Heart (tissue), 3 donors: ENCODE data around the genes SDK2, RPL38, CD300LF and NAT9.

DNA sequence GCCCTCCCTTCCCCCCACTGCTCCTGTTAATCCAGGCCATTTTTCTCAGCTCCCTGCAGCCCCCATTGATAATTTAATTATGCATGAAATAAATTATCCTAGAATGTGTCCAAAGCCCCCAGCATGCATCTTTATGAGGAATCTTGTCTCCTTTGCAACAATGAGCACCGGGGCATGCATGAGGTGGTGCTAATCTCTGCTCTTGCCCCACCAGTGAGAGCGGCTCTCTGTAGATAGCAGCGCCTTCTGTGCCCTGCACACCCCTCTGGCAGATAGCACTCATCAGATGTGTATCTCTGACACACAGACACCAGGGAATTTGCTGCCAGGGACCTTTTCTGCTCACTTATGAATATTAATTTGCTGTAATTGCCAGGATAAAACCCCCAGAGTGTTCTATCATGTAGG, 140.2 kb upstream of the CDC42EP4 start:
- RAMPAGE, long total RNA, 2 experiments = no peak in any of the 2 experiments

DNA sequence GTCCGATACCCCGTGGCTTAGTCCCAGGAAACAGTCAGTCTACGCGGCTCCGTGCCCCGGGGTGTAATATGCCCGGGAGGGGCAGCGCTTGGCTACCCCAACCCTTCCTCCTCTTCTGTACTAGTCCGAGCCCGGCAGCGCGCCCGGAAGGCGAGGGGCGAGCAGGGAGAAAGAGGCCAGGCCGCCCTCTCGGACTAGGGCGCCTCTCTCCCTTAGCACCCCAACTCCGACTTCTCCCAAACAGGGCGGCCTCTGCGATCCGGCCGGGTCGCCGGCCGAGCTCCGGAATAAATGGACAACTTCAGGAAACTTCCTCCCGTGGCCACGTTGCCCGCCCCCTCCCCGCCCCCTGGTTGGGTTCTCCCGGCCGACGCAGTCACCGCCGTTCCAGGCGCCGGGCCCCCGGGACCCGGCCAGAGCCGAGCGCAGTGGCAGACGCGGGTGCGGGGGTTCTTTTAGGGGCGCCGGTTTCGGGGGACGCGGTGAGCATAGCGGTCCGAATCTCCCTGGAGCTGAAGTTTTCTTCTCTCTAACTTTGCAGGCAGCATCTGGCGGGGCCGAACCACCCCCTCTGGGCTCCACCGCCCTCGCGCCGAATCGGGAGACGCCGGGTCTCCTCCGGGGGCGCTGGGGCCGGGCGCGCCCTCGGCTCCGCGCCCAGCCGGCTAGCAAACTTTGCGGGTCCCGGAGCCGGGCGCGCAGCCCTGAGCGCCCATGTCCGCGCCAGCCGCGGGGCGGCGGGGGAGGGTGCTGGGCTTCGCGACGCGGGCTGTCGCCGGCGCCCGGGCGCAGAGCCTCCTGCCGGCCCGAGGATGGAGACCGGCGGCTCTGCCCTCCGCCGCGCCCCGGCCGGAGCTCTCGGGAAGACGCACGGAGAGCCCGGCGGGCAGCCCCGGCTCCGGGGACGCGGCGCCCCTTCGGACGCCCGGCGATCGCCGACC, at the start of gene SDK2:
Gene SDK2, minus strand, starts transcription at position 289 of the 941 bp plus-strand sequence.
- RAMPAGE, long total RNA, 2 experiments = no peak in any of the 2 experiments

DNA sequence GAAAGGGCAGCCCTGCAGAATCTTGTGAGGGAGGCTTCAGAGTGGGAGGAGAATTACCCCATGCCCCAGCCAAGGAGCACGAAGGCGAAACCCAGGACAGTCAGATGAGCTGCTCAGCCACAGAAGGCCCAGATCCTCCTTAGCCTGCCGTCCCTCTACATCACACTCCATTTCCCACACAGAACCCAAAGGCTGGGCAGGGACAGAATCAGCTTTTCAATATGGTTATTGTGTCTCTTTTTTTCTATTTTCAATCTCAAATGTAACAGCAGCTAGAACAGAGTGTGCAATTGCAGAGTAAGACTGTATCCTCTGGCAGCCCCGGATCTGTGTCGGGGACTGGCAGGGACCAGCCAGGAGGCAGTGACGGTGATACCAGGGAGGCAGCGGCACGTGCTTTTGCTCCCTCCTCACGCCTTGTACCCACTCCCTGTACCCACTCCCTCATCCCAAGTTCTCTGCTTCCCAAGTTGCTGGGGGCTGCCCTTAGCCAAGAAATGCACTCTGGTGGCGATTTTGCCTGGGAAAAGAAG, 3.8 kb upstream of the SDK2 start:
- RAMPAGE, long total RNA, 2 experiments = no peak in any of the 2 experiments

DNA sequence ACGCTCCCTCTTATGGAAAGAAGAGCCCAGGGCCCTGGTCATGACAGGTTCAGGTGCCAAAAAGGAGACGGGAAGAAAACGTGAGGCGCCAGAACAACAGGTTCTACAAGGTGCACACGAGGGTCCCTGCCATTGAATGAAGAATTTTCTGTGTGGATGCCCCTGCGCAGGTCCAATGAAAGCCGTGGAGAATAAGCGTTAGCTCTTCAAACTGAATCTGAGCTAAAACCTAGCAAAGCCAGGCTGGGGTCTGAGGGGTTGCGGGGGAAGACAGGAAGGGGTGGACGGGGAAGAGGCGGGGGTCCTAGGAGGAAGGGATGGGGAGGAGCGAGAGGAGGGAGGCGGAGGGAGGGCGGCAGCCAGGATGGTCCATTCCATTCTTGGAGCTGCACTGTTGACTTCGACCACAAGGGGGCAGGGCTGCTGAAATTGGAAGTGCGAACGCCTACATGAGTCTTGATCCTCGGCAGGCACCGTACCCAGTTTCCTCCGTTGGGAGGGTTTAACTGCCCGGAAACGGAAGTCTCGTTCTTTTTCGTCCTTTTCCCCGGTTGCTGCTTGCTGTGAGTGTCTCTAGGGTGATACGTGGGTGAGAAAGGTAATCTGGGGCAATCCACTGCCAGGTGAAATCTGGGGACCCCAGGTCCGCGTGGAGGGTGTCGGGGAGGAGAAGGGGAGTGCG, at the start of gene RPL38:
Gene RPL38, plus strand, starts transcription at position 531 of the 682 bp plus-strand sequence.
- RAMPAGE, long total RNA, 2 experiments = start-site peak on the plus strand in 2 of 2 experiments, centred at positions 552 to 556 of the sequence, 7,162 to 8,343 reads per replicate

DNA sequence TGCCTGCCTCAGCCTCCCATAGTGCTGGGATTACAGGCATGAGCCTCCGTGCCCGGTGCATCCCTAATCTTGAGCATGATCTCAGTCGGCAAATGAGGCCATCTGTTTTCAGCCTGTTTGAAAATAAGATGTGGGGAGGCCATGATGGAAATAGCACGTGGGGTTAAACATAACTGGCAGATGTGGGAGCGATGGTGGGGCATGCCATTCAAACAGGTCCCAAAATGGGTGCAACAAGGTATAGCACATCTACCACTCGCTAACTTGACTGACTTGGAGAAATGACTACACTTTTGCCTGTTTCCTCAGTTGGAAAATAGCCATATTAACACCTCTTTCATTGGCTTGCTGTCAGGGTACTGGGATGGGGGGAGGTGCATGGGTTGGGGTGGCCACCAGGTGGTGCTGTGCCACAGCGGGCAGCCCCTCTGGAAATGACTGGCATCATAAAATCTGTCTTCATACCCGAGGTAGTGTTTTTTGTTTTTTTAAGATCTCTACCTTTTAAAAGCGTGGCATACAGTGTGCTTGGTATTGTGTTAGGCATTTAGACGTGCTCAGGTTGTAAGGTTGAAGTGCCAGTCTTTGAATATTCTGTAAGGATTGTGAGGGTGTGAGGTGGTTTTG, 3.1 kb upstream of the TTYH2 start:
- RAMPAGE, long total RNA, 2 experiments = no peak in any of the 2 experiments

GRCh38 chr17:74215426-74216061, 2.2 kb downstream of the TTYH2 start:
- RAMPAGE, long total RNA, 2 experiments = start-site peak on the minus strand in 1 of 2 experiments, at chr17:74215497-74215561 at its widest, 27 reads per replicate

DNA sequence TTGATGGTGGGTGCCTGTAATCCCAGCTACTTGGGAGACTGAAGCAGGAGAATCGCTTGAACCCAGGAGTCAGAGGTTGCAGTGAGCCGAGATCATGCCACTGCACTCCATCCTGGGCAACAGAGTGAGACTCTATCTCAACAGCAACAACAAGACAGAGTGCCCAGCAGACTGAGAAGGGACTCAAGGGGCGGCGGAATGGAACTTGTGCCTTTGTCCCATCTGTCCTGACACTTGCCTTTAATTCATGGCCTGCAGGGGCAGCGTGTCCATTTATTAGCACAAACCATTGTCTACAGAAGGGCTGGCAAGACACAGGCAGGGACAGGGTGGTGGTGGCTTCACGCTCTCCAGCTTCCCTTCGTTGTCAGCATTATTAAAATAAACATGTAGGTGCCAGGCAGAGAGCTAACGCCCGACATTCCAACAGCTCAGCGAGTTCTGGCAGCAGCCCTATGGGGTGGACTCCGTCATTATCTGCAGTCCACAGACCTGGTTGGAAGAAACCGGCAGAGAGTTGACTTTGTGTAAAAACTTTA, 16.2 kb downstream of the DNAI2 start:
- RAMPAGE, long total RNA, 2 experiments = no peak in any of the 2 experiments

- RAMPAGE, long total RNA, 2 experiments = no peak in any of the 2 experiments
These were observed 19.0 kb downstream of the GPR142 start for GRCh38 chr17:74386139-74386789.

GRCh38 chr17:74468862-74469379, 2.5 kb downstream of the CD300A start:
- RAMPAGE, long total RNA, 2 experiments = no peak in any of the 2 experiments

GRCh38 chr17:74520058-74520571, 11.2 kb downstream of the CD300LB start:
- RAMPAGE, long total RNA, 2 experiments = no peak in any of the 2 experiments

DNA sequence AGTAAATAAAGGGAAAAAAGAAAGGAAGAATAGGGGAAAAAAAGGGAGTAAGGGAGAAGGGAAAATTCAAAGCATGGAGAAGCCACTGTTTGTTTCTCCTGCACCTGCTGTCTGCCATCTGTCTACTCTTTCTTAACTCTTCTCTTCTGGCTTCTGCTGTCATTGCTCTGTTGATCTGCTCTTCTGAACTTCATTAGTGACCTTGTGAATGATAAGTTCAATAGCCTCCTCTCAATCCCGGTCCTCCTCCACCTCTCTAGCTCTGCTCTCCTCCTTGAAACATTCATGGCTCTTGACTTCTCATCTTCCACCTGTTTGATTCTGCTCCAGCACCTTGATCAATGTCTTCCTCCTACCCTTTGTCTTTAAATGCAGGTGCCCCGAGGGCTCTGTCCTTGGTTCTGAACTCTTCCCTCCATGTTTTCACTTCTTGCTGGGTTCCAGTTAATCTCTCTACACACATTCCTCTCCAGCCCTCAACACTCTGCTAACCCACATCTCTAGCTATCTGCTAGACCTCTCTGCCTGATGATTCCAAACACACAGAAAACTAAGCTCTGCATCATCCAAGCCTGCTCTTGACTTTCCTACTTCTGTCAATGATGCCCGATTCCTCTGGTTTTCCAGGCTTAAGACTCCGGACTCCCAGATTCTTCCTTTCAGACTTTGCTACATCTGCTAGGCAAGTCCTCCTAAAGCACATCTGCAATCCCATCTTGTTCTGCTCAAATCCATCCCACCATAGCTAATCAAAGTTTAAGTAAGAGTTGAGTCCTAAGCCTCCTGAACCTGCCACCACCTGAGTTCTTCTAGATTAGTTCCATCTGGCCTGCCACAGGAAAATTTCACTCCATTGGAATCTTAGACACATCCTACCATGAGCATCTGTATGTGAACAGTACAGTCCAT, 13.4 kb downstream of the CD300E start:
- RAMPAGE, long total RNA, 2 experiments = no peak in any of the 2 experiments

DNA sequence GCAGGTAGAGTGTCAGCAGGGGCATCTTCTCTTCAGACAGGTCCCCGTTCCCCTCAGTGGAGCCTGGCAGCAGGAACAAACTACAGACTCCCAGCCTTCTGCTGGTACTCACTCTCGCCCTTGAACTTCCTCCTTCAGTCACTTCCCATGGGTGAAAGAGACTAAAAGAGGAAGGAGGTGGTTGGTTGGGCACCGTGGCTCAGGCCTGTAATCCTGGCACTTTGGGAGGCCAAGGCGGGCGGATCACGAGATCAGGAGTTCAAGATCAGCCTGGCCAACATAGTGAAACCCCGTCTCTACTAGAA, at the start of gene CD300LF:
Gene CD300LF, minus strand, starts transcription at position 82 of the 305 bp plus-strand sequence.
- RAMPAGE, long total RNA, 2 experiments = no peak in any of the 2 experiments

GRCh38 chr17:74752687-74753384, 4.4 kb downstream of the NHERF1 start:
- RAMPAGE, long total RNA, 2 experiments = no peak in any of the 2 experiments

DNA sequence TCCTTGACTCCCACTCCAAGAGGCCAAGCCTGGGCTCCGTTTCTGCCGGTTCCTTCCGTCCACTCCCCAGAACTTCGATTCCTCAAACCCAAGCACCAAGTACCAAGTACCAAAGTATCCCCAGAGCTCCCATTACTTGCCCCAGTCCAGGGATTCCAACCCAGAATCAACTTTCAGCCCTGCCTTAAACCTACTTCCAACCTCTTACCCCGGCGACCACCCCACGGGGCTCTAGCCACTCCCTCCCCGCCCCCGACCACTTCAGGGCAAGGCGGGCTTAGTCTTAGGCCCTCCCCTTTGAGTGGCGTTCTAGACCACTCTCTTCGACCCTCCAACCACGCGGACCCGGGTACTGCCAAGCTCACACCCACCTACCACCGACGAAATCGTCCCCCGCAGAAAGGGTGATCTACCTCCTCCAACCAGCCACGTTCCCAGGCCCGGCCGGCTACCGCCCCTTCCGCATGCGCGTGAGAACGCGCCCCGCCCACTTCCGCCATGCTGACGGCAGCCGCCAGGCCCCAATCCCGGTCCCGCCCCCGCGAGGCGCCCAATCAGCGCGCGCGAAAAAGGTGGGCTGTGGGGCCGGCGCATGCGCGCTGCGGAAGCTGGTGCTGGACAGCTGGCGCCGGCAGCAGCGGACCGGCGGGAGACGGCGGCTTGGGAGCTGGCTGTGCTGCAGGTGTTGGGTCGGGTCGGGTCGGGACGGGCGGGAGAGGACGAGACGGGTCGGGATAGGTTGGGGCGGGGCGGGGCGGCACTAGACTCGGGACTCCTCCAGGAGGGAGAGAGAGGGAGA, at the start of gene NAT9:
Gene NAT9, minus strand, starts transcription at position 450 of the 799 bp plus-strand sequence.
- RAMPAGE, long total RNA, 2 experiments = start-site peak on the minus strand in 2 of 2 experiments, centred at positions 439 to 456 of the sequence, 57 to 107 reads per replicate

GRCh38 chr17:74810255-74811065, 34.2 kb downstream of the TMEM104 start:
- RAMPAGE, long total RNA, 2 experiments = no peak in any of the 2 experiments

DNA sequence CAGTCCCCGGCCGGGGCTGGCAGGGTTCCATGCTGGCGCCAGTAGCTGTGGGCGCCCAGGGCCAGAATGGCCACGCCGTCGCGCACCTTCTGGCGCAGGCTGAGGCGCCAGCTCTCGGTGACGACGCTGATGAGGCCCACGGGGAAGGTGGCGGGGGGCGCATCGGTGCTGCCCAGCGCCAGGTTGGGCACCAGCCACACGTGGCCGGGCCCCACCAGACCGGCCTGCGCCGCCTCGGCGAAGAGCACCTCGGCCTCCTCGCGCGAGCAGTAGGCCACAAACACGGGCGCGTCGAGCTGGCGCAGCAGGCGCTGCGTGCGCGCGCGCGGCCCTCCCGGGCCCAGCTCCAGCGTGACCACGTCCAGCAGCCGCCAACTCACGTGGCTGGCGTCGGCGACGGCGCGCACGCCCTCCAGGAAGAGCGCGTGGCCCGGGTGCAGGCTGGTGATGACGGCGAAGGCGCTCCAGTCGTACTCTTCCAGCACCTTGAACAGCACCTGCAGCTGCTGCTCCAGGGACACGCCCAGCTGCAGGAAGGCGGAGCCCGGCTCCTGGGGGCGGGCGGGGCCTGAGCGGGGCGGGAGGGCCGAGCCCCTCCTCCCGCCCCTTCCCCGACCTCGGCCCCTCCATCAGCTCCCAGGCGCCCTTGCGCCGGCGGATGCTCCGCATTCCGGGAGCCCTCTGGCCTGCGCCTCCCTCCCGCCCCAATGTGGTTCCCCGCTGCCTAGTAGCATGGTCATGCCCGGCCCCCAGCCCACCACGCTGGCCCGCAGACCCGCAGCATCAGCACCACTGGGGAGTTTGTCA, 7.4 kb downstream of the GRIN2C start:
- RAMPAGE, long total RNA, 2 experiments = no peak in any of the 2 experiments

DNA sequence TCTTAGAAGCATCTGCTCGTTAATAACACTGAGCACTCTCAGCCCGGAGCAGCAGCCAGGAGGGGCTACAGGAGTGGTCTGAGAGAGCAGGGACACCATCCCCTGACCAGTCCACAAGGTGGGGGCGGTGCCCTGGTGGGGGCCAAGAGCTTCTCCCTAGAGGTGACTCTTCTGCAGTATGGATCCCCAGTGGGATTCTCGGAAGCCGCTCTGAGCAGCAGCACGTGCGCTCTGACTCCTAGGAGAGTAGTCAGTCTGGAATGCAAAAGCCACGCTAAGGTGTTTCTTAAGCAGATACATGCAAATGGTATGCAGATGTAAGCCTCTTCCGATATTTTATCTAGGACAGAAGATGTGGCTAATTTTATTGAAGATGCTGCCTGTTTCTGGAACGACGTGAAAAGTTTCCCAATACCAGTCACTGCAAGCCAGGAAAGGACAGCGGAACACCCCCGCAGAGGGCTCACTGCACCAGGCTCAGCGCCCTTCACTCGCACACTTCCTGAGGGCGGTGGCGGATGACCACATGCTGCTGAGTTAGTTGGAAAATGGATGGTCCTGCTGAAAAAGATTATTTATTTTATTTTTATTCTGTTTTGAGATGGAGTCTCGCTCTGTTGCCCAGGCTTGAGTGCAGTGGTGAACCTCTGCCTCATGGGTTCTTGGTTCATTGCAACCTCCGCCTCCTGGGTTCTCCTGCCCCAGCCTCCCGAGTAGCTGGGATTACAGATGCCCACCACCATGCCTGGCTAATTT, 10.2 kb downstream of the FADS6 start:
- RAMPAGE, long total RNA, 2 experiments = no peak in any of the 2 experiments

GRCh38 chr17:74924465-74924777, 348 bp downstream of the OTOP2 start:
- RAMPAGE, long total RNA, 2 experiments = no peak in any of the 2 experiments

DNA sequence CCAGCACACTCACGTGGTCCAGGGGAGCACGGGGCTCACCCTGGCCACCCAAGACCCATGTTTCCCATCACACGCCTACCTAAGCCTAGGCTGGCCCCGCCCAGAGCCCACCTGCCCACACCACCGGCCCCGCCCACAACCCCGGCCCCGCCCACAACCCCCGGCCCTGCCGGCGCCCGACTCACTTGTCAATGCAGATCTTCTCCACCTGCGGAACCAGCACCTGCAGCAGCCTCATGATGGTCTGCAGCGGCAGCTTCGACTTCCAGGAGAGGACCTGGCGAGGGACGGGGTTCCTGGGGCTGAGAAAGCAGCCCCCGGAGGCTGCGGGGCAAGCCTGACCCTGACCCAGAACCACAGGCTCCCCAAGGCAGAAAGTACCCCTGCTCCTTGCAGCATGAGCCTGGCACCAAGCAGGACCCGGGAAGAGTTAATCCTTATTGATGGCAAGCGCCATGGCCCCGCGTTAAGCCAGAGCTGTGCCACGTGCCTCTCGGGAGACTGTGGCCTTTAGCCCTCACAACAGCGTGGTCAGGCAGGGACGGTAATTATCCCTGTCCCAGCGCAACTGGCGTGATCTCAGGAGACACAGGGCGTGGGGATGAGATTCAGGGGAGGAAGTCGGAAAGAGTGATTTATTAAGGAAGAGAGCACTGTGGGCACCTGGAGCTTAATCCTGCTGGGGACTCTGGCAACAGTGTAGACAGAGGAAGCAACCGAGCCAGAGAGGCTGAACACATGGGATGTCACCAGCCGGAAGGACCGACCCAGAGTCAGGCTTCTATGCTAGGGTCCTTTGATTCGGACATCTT, 16.6 kb downstream of the OTOP3 start:
- RAMPAGE, long total RNA, 2 experiments = no peak in any of the 2 experiments

DNA sequence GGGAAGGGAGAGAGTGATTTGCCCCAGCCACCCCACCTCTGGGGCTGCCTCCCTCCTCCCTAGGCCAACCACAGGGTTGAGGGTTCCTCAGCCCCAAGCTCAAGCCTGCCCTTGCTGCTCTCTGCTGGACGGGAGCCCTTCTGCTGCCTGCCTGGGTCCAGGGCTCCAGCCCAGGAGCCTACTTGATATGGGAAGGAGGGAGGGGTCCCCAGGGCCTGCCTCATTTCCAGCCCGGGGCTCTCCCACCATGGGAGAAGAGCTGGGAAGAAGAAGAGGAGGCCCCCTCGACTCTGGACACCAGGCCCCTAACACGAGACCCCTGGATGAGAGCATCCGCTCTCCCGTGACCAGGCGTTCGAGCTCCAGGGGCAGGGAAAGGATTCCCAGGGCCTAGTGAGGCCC, 712 bp downstream of the SLC16A5 start:
- RAMPAGE, long total RNA, 2 experiments = no peak in any of the 2 experiments